ENCODE data around the genes DDX3X, NYX, MAOB and DIPK2B.

DNA sequence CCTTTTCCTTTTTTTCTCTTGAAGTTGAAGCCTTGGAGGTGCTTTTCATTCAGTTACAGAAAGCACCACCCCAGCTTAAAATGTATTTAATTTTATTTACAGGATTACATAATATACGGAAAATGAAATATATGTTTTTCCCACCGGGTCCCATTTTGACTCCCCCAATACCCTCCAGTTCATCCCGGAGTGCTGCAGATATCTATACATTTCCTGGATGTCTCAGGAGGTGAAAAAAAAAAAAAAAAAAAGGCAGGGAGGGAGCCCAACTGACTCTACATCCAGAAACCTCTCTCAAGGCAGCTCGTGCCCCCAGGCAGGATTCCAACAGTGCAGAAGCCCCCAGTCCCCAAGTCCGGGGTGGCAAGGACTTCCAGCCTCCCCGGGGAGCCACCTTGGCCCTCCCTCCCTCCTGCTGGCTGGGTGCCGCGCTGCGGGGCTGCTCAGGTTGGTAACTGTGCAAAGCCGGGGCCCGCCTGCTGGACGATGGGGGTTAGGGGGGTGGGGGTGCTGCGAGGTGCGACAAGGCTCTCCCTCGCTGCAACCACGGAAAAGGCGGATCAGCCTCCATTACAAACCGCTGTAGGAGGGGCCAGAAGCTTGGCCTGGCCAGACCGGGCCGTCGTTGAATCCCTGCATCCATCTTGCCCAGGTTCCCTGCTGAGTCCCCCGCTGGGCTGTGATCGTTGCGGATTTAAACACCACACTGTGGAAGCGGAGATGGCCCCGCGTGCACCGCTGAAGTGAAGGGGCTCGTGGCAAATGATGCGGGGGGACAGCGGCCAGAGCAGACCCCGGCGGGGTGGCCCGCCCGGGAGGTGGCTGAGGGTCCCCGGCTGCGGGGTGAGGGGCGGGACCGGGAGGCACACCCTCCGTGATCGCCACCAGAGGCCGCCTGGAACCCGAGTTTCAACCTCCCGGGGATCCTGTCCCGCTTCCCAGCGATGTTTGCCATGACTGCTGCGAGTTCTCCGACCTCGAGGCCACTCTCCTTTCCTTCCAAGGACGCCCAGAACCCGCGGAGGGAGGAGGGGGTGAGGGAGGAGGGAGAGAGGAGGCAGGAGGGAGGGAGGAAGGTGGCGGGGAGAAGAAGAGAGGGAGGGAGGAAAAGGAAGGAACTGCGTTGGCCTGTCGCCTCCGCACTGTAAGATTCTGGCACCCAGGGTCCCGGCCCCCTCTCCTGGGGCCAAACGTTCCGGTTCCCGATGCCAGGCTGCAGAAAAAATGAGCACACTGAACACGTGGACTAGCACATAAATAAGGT lies 58.1 kb upstream of the DDX3X start:
- RRBS = 3% methylated on average over 12 of the region's 61 CpGs

GRCh38 chrX:41333705-41334400 lies at the start of gene DDX3X:
TSS of gene DDX3X (plus strand) at chrX:41334162.
- RRBS = 2% methylated on average over 14 of the region's 51 CpGs

- RRBS = no CpG with 5 or more reads among the region's 7 CpGs
Observed at GRCh38 chrX:41447075-41447600, at the start of gene NYX. TSS of gene NYX (plus strand) at chrX:41447343.

DNA sequence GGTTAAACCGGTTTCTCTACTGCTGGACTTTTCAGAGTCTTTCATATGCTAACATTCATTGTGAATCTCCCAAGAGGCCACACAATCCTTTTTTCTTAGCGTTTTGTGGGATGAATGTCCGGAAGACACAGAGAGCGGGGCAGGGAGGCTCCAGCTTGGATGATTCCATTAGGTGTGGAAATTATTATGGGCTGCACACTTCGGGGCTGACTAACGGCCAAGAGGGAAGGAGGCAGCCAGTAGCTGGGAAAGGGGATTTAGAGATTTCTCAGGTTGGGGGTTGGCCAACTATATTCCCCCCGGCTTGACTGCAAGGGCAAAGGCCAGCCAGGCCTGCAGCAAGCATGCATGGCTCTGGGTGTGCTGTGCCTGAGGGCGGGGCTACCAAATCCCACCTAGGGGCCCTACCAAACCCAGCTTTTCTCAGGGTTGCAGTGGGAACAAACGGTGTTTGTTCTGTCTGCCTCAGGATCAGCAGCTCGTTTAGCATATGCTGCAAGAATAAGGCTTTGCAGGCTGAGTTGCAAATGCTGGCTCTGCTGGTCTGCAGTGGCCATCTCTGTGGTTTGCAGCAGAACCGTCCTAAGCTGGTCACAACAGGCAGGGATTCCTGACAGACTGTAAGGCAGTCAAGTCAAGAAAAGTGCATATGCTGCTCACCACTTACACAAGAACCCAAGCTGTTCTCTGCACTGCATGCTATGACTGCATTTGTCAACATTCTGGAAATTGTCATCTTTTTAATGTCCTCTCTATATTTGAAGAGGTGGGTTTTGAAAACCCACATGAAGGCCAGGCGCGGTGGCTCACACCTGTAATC lies 28.7 kb downstream of the NYX start:
- RRBS = 81% methylated on average over 3 of the region's 13 CpGs

DNA sequence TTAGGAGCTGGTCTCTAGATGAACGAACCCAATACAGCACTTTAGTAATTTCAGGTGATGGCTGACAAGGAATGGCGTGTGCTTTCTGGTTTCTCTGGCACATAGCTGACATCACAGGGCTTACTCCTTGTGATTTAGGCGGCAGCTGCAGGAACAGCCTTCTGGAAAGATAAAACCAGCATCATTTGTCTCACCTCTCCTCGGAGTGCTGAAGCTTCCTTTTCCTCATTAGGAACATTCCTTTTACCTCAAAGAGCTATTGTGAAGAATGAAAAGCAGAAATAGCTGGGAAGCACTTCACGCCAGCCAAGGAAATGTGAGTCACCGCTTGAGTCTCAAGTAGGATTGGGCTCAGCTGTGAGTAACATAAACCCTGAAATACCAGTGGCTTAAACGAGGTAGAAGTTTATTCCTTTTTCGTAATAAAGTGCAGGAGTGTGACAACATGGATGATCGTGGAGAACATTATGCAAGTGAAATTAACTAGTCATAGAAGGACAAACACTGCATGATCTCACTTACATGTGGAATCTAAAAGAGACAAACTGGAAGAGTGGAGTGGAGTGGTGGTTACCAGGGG lies 44.5 kb downstream of the NYX start:
- RRBS = no CpG with 5 or more reads among the region's 9 CpGs

DNA sequence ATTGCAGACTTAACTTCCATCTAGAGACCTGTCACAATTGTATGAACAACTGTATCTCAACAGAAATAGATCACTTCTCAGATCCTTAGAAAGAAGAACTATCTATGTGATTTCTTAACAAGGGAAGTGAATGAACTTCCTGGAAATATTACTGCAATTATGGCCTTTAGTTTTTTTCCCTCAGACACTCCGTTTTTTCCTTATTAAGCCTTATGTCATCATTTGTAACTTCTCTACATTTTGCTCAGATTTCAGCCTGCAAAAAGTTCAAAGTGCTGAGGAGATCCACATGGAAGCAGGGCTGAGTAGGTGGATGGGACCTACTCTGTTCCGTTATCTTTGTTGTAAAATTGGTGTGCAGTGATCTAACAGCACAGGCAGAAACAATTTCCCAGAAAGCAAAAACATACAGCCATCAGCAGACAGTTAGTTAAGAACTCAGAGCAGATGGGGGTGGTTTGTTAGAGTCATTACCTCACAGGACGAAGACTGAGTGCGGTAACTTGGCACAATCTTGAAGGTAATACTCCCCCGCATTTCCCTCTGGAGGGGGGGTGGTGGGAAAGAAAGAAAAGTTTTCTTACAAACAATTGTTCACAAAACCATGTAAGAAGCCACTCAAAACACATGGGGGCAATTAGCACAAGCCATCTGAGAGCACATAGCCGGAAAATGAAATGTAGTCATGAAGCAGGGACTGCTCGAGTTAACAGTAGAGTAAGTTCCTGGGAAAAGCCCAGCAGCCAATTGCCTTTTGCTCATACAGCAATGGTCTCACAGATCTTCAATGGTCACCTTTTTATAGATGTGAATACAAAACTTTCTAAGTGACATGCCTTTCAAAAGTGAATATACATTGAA lies 112.4 kb downstream of the NYX start:
- RRBS = no CpG with 5 or more reads among the region's 7 CpGs

- RRBS = no CpG with 5 or more reads among the region's 5 CpGs
Observed at GRCh38 chrX:41589763-41590279, 99.0 kb upstream of the GPR34 start.

DNA sequence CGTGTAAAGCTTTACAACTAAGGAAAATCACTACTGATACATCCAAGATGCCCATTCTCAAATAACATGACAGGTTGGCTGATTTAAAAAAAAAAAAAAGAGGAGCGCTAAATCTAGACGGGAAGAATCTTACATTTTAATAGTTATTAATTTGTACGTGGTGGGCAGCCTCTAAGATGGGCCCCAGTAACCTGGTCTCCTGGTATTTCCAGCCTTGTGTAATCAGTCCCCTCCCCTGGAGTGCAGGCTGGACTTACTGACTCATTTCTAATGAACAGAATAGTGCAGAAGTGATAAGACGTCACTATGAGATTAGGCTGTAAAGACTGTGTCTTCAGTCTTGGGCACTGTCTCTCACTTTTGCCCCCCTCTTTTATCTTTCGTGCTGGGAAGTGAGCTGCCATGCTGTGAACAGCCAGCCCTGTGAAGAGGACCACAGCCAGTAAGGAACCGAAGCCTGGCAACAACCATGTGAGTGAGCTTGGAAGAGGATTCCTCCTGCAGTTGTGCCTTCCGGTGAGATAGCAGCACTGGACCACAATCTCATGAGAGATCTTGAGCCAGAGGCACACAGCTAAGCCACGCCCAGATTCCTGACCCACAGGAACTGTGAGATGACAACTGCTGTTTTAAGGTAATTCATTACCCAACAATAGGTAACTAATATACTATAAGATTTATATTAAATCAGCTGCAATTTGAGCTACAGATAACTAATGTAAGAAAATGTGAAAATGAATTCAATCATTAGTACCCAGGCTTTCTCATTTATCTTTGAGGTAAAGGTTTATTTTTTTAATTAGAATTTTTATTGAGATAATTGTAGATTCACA lies 67.5 kb upstream of the GPR34 start:
- RRBS = no CpG with 5 or more reads among the region's 9 CpGs

- RRBS = no CpG with 5 or more reads among the region's 4 CpGs
Observed at GRCh38 chrX:41733756-41734363, 9.9 kb downstream of the GPR82 start.

DNA sequence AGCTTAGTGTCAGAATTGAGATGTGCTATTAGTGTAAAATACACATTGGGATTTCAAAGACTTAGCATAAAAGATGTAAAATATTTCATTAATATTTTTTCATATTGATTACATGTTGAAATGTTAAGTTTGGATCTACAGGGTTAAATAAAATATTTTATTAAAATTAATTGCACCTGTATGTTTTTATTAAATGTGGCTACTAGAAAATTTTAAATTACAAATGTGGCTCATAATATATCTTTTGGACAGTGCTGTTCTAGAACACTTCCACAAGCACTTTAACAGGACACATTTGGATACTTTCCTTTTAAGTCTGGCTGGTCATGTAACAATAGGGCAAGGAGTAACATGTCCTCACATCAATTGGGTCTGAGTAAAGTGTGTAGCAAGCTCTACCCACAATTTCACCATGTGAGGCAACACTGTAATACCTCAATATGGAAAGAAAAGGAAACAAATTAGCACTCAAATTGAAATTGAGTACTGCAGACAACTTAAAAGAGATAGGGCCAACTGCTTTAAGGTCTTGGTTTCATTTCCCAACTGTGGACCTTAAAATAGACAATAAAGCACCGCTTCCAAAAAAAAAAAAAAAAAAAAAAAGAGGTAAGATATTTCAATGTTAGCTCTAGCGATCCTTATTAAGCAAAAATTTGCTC lies 1.9 kb downstream of the CASK start:
- RRBS = no CpG with 5 or more reads among the region's 2 CpGs

GRCh38 chrX:43654335-43654530 lies 1.9 kb upstream of the MAOA start:
- RRBS = no CpG with 5 or more reads among the region's 16 CpGs

- RRBS = under 1% methylated on average over 9 of the region's 47 CpGs
Observed at GRCh38 chrX:43654531-43655182, 1.4 kb upstream of the MAOA start.

GRCh38 chrX:43743156-43744101 lies 87.3 kb downstream of the MAOA start:
- RRBS = no CpG with 5 or more reads among the region's 11 CpGs

DNA sequence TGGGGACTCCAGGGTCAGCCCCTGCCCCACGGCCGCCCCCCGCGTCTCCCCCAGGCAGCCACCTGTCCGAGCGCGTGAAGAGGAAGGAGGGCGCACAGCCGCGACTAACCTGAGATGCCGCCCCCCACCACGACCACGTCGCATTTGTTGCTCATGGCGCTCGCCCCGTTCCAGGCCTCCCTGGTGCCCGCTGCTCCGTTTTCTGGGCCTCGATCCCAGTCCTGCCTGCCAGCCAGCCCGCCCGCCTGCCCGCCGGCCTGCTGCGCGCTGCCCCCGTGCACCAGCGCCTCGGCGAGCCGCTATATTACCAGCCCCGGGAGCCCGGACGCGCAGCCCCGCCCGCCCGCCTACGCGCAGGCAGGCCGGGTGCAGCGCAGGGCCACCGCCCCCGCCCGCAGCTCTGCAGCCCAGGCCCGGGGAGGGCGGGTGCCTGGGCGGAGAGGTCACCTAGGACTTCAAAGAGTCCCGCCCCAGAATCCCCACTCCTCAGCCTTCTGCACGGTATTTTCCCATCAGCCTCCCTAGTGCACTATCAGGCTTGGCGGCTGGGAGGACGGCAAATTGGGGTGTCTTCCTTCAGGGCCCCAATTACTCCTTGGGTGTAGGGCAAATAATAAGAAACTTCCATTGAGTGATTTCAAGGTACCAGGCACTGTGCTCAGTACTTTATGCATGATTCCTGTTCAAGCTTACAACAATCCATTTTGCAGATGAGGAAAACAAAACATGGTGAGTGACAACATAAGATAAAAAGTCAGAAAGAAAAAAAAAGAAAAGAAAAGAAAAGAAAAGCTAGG lies at the start of gene MAOB:
MAOB (minus strand) TSS at position 306 of the 797 bp plus-strand sequence.
- RRBS = 3% methylated on average over 23 of the region's 52 CpGs

- RRBS = 95% methylated on average over 5 of the region's 20 CpGs
Observed at GRCh38 chrX:43969212-43970000, 3.8 kb downstream of the NDP start.

- RRBS = no CpG with 5 or more reads among the region's 4 CpGs
Observed at GRCh38 chrX:44367083-44367317, 23.5 kb upstream of the EFHC2 start.

DNA sequence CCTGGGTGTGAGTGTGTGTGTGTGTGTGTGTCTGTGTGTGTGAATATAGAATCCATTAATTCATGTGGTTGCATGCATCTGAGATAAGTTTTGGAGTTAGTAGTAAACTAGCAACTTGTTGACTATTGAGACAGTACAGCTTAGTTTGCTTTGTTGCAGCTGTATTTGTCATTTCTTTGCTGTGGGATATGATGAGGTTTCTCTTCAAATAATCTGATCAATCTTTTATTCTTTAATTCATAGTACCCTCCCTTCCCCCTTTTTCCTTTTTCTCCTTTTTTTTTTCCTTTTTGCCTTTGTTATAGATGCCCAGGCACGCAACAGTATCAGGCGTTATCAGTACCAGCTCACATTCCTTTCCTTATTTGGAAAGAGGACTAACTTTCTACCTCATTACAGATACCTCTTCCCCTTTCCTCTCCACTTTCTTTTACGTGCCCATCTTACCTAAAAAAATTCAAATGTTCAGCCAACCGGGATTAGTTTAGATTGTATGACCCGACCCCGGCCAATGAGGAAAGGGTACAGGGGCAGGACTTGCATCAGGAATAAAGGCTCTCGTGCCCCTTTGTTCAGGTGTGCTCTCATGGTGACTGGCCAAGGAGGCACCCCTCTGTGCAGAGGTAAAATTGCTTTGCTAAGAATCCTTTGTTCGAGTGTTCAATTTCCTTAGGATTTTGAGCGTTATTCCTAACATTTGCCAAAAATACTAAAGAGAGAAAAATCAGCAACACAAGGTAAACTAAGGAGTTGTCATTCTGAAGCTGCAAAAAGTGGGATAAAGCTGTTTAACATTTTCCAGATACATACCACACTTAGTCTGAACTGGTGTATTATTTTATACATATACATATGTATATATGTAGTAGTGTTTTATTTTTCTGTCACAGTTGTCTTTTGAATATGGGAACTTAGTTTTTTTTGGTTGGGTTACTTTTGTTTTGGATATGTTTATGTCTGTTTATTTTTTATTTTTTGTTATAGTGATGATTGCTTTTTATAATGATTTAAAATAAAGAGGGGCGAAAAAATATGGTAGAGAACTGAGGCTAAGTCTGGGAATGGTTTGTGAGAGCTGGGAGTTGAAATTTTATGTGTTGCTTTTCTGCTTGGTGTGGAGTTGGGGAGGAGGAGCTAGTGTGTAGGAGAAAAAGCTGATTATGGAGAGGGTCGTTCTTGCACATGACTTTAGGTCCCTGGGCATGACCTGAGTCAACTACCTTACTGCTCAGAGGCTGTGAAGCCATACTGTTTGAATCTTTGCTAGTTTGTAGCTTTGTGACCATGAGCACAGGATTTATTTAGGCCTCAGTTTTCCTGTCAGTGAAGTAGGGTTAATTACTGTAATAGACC lies 78.1 kb downstream of the KDM6A start:
- RRBS = no CpG with 5 or more reads among the region's 11 CpGs

GRCh38 chrX:45198153-45199239 lies 2.2 kb downstream of the DIPK2B start:
- RRBS = no CpG with 5 or more reads among the region's 8 CpGs

GRCh38 chrX:45200560-45201467 lies at the start of gene DIPK2B:
TSS of gene DIPK2B (minus strand) at chrX:45200876.
- RRBS = 2% methylated on average over 3 of the region's 12 CpGs

- RRBS = no CpG with 5 or more reads among the region's 2 CpGs
Observed at GRCh38 chrX:45434099-45434799, 233.6 kb upstream of the DIPK2B start.

Measured in mononuclear cell (primary cell).